Endometrial microvascular endothelial cells (primary cell): ENCODE results near the genes LAMTOR1 and FCHSD2.

DNA sequence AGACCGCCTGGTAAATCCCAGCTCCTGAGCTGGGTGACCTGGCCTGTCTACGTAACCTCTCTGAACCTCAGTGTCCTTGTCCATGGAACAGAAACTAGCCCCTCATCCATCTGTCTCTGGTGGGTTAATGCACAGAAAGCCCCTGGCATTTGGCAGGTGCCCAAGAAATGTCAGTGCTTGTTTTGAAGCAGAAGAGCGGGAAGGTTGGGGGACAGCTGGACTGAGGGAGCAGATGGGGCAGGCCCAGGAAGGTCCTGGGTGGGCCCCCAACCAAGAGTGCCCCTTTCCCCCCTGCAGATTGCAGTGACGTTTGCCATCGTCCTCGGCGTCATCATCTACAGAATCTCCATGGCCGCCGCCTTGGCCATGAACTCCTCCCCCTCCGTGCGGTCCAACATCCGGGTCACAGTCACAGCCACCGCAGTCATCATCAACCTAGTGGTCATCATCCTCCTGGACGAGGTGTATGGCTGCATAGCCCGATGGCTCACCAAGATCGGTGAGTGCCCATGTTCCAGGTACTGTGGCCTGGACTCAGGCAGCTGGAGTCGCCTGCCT is 42.2 kb upstream of the FADD start:
- RAMPAGE, long total RNA = no peak

- RAMPAGE, long total RNA = no peak
Observed at GRCh38 chr11:70212251-70212805, 9.2 kb downstream of the FADD start.

DNA sequence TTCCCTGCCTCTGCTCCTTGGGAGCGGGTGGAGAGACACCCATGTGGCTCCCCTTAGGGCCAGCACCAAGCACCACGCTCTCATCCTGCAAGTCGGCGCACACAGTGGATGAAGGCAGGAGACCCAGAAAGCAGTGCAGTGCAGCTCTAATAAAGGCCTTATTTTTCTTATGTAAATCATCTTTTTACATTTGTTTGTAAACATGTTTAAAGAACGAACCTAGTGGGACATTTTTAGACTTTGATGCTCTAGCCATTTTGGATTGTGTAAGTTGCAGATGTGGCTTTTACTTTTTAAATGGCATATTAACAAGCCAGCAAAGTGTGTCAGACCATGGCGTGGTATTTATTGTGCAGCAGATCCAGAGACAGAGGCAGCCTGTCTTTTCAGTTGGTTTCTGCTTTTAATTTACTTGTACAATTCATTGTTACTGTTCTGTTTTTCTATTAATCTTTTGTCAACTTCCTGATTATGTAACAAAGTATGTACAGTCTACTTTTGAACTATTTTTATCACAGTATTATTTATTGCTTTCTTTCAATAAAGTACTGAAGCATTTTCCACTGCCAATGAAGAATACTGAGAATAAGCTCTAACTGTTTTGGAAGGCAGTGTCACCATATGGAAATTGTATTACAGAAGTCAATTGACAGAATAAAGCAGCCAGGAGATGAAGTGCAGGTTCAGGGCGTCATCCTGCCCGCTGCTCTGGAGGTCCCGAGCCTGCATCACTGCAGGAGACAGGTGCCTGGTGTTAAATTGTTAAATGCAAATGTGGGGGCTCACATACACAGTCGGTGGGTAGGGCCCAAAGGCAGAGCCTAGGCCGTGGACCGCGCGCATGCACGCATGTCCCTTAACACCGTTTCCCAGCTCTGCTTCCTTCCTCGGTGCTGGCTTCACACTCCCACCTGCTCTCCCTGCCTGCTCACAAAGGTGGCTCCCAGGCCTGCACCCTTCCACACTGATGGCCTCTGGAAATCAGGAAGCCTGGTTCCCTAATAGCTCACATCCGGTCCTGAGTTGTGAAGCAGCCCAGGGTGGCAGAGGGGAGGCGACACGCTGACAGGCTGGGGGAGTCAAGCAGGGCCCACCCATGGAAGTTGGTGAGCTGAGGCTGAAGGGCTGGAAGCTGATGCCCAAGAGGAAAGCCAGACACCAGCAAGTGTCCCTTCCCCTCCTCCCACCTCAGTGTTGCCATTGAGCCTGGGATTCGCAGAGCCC is 14.1 kb upstream of the CTTN start:
- RAMPAGE, long total RNA = no peak

DNA sequence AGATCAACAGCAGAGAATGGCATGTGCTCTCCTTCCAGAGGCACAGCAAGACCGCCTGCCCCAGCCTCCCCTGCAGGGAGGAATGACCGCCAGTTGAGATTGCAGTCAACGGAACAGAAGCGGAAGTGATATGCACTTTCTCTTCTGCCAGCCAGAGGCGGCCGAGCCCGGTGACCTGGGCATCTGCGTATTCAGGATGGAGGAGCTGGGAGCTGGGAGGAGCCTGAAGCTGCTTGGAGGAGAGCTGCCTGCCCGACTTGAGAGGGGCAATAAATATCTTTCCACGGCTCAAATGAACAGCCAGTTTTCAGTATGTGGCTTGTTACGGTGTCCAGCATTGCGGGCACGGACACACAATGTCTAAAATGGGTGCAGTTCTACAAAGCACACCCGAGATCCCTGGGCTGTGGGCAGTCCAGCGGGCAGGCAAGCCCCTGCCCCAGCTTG is 243.1 kb downstream of the CTTN start:
- RAMPAGE, long total RNA = no peak

- RAMPAGE, long total RNA = no peak
Observed at GRCh38 chr11:70662524-70663159, 264.3 kb downstream of the CTTN start.

DNA sequence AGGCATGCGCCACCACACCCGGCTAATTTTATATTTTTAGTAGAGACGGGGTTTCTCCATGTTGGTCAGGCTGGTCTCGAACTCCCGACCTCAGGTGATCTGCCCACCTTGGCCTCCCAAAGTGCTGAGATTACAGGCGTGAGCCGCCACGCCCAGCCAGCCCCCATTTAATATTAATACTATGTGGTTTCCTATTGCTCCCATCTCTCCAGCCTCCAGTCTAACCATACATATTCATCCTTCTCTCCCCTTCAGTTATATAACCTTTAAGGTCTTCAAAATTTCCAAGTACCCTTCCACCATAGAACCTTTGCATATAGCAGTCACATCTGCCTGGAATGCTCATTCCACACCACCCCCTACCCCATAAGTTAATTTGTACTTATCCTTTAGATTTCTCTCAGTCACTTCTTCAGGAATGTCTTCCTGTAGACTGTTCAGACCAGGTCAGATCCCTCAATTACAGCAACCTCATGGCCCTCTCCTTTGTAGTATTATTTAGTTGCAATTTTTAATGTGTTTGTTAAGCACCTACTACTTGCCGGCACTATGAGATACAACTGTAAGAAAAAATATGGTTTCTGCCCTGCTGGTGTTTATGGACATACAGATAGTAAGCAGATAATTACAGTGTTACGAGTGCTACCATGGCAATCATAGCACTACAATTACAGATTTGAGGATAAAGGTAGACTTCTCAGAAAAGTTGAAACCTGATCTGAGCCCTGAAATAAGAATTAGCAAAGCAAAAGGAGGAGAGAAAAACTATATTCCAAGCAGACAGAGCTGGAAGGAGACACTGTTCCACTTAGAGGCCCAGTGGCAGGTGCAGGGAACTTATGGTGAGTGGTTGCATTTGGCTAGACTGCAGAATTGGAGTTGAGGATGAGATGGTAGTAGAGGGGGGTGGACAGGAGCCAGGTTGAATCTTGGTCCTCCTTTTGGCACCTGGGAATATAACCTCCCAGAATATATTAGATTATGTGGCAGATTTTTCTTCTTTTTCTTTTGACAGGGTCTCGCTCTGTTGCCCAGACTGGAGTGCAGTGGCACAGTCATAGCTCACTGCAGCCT is 2.7 kb downstream of the LRRC51 start:
- RAMPAGE, long total RNA = no peak

DNA sequence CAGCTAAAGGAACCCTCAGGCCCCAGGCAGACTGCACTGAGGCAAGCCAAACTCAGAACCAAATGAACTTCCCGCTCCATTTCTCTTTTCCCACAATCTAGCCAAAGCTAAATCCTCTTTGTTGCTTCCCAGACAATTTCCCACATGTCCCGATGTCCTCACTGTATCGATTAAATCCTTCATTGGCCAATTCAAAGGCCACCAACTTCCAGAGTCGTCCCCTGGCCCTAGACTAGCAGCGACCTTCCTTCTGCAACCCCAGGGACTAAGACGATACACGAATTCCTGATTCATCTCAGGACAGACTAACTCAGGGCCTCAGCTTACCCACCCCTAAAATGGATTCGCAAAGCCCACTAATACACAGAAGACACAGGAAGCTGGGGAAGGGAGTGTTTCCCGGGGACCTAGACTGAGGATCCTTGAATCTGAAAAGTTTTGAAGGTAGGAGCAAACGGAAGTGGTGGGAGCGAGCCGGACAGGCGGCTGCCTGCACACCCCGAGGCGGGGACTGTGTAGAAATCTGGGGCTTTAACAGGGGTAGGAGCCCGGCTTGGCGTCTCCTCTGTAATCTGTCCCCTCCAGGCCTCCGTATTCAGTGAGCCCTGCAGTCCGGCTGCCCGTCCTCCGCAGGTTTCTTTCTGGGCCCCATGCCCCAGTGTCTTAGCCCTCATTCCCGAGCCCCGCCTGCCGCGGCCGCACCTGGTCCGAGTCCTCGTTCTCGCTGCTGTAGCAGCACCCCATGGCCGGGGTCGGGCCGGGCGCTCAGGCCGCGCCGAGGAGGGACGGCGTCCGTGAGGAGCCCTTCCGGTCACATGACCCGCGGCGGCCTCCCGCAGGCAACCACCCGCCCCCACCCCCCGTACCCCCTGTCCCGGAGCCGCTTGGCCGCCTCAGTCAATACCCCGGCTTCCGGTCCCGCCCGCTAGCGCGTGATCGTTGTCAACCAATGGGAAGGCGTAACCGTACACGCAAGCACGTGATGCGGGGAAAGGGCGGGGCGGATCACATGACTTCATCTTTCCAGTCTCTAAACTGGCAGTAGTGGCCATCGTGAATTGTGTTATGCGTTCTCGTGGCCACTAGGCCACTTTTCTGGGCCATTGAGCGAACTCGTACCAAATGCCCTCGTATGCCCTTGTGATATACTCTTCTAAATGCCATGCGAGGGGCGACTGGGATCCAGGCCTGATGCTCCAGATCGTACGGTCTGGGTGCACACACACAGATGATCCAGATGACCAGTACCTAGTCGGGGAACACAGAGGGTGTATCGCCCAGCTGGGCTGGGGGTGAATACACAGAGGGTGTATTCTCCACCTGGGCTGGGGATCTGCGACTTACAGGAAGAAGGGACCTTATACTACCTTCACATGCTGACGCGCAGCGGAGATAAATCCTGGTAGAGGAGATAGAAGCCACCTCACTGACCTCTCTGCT is at the start of gene LAMTOR1:
LAMTOR1 (minus strand) TSS at position 817 of the 1,440 bp plus-strand sequence.
- RAMPAGE, long total RNA = start-site peak on the minus strand centred at position 802 of the sequence, 96 bp wide, 1,313 and 2,472 reads in 2 replicates

- RAMPAGE, long total RNA = no peak
Observed at GRCh38 chr11:72111128-72111489, 1.4 kb downstream of the ANAPC15 start.

GRCh38 chr11:72123913-72124443 is 11.5 kb upstream of the ANAPC15 start:
- RAMPAGE, long total RNA = no peak

DNA sequence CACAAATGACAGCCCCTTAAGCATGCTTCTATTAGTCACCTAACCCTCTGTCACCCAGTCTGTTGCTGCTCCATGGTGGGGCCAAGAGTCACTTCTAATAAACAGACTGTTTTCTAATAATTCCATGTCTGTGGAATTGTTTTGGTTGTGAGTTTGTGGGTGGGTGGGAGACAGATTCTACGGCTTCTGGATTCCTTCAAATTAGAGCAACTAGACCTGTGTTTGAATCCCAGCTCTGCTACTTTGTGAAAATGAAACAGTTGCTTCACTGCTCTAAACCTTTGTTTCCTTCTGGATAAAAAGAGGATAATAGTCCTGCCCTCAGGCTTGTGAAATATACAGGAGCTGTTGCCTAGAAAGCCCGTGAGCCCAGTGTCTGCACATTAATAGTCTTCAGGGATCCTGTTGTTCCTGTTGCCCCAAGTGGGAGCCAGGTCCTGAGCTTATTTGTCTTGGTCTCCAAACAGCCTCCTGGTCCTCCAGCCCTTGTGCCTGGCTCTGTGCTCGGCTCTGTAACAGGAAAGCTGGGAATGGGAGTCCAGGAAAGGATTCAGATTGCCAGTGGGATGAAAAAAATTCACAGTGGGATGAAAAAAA is 2.6 kb upstream of the INPPL1 start:
- RAMPAGE, long total RNA = no peak

GRCh38 chr11:72625284-72626135 is 48.7 kb downstream of the PDE2A start:
- RAMPAGE, long total RNA = no peak

DNA sequence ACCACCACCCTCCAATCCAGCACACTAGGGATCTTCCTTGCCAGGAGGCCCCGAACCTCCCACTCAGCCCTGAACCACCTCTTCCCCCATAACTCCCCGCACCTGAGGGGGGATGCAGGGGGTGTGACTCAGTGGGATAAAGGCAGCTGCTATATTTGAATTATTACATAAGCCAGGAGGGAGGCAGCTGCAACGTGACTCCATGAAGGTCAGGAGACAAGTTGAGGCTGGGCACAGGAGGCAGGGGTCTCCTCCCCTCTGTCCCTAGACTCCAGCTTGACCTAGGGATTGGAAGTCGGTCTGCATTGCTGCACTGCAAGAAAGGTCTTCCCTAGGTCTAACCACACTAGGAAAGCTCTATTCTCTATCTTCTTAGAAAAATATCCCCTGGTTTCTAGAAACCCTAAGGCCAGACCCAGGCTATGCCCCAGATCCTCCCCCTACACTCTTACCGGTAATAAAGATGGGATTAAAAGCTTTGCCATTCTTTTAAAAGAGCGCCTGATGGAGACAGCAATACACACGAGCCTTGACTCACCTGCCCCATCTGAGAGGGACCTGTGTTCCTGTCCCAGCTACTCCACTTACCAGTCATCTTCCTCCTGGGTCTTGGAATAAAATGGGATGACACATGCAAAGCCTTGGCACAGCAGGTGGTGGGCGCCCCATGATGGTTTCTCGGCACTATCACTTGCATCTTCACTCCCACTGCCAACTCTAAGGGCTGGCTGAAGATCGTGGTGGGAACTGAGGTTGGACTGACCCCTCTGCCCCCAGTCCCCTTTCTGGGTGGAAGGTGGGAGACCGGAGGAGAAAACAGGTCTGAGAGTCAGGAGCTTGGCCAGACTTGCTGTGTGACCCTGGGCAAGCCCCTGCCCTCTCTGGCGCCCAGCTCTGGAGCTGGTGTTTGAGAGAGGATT is 6.0 kb upstream of the PDE2A start:
- RAMPAGE, long total RNA = no peak

GRCh38 chr11:72743920-72744337 is 8.3 kb downstream of the ARAP1 start:
- RAMPAGE, long total RNA = no peak

DNA sequence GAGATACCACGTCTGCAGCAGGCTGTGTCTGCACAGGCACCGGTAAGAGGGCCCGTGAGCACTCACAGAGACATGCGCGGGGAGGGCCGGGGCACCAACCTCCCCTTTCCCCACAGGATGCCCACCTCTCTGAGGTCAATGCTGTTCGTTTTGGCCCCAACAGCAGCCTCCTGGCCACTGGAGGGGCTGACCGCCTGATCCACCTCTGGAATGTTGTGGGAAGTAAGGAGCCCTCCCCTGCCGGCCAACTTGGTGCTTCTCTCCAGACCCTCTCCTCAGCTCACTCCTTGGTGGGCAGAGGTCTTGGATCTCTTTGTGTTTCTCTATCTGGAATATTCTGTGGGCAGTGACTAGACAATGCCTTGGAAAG is 11.0 kb downstream of the ATG16L2 start:
- RAMPAGE, long total RNA = no peak

- RAMPAGE, long total RNA = no peak
Observed at GRCh38 chr11:72837454-72838208, 23.4 kb downstream of the ATG16L2 start.

- RAMPAGE, long total RNA = no peak
Observed at GRCh38 chr11:73004517-73005193, 137.5 kb downstream of the FCHSD2 start.

DNA sequence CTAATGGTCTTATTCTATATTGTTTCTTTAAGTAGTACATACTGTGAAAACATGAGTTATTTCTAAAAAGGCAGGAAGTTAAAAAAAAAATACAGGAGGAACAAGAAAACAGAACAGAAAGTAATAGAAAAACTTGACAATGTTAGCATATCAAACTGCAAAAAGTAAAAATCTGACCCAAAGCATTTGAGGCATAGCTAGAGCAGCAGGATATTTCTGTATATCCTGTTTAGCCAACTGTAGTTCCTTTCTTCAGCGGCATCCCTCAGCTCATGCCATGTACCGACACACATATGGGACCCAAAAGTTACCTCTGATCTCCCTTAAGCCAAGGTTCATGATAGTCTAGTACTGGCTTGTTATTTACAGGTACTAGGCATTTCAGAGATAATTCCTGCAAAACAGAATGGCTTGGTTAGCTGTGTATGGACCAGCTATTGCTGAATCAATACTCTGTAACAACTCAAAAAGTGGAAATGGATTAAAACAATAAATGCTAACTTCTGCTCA is 94.1 kb downstream of the FCHSD2 start:
- RAMPAGE, long total RNA = no peak

DNA sequence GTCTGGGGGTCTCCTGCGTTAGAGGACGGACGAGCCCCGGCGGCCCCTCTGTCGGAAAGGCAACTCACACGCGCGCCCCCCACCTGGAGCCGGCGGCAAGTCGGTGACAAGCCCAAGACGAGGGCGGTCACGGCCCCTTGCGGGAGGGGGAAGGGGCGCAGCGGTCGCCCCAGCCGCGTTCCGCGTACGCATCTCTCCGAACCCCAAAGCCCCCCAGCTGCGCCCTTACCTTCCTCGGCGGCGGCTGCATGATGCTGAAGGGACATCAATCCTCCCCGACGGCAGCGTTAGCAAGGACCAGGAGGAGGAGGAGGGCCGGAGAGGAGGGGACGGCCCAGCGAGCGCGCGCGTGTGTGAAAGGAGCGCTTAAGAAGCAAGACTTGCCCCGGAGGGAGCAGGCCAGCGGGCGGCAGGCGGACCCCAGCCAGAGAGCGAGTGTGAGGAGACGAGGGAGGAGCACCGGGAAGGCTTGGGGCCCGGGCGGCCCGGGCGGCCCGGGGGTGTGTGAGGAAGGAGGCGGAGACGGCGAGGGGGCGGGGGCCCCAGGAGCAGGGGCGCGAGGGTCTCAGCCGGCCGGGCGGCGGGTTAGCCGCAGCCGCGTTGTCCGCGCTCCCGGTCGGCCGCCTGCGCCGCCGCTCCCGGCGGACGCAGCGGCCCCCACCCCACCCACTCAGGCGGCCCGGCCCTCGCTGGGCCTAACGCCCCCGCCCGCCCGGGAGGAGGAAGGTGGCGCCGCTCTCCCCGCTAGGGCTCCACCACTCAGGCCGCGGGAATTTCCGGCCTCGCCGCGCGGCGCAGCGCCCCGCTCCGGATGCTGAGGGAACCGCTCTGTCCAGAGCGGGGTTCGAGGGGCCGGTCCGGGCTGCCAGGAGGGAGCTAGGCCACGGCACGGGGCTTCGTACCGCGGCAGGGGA is at the start of gene FCHSD2:
FCHSD2 (minus strand) TSS at position 691 of the 914 bp plus-strand sequence.
- RAMPAGE, long total RNA = start-site peak on the minus strand centred at position 371 of the sequence, 251 bp wide, 19 and 37 reads in 2 replicates

DNA sequence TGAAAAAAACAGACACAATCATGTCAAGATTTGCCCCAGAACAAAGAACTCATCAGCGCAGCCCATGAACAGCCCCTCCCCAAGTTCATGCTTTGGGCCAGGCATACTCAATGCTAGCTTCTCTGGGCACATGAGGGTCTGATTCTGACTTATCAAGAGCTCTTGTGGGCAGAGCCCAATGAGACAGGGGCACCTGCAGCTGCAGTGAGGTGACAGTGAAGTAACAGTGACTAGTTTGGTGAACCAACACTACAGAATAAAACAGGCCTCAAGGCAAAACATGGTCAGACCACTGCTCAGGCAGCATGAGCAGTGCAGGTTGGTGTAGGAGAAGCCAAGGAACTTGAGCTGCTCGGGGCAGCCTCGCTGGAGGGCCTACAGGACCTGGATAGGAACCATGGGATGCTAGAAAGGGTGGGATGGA is 10.3 kb upstream of the FCHSD2 start:
- RAMPAGE, long total RNA = no peak

DNA sequence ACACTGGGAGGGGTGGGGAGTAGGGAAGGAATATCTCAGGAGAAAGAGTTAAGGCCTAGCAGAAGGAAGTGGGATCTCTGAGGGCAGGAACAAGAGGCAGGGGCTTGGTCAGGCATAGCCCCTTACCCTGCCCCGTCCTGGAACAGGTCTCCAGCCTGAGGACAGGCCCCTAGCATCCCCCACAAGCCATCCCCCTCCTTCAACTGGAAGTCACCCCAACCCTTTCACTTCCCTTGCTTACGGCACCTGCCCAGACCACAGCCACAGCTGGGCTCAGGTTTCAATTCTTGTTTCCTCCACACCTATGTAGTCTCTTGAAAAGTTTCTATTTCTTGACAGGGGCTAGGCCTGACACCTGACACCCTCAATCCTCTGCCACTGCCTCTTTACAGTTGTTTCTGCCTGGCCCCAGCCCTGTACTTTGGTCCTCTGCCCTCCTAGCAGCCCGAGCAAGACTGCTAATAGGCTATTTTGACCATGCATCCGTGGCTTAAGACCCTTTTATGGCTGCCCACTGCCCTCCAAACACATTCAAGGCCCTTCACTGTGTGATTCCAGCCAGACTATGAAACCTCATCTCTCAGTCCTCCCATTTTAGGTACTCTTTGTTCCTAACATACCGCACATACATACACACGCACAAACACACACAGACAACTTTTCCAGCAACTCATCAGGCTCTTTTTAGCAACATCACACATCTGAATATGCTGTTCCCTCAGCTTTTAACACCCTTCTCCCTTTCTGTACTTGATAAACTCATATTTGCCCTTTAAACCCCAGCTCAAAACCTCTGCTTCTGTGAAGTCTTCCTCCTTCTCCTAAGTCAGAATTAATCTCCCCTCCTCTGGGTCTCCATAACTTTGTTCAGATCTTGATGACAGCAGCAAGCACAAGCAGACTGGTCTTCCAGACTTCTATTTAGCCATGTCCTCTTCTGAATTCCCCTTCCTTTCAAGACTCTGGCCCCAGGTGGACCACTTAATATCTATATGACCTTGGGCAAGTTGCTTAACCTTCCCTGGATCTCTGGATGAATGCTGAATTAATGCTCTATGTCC is 11.0 kb upstream of the FCHSD2 start:
- RAMPAGE, long total RNA = no peak